Fibroblast of villous mesenchyme (primary cell): ENCODE data around the genes IL17RD, PDE12 and FLNB.

DNA sequence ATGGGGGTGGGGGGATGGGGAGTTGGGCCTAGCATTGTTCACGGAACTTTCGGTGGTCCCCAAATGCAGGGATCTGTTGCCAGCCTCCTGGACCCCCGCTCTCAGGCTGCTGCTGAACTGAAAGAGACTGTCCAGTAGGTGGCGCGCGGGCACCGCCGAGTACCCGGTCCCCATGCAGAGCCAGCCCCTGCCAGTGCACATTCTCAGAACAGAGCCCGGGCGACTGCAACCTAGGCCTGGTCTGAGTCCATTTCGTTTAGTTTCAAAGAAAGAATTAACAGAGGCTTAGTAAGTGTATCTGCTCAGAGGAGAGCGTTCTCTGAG lies 74.0 kb downstream of the LRTM1 start:
- CAGE, long polyA plus RNA, result no peak

DNA sequence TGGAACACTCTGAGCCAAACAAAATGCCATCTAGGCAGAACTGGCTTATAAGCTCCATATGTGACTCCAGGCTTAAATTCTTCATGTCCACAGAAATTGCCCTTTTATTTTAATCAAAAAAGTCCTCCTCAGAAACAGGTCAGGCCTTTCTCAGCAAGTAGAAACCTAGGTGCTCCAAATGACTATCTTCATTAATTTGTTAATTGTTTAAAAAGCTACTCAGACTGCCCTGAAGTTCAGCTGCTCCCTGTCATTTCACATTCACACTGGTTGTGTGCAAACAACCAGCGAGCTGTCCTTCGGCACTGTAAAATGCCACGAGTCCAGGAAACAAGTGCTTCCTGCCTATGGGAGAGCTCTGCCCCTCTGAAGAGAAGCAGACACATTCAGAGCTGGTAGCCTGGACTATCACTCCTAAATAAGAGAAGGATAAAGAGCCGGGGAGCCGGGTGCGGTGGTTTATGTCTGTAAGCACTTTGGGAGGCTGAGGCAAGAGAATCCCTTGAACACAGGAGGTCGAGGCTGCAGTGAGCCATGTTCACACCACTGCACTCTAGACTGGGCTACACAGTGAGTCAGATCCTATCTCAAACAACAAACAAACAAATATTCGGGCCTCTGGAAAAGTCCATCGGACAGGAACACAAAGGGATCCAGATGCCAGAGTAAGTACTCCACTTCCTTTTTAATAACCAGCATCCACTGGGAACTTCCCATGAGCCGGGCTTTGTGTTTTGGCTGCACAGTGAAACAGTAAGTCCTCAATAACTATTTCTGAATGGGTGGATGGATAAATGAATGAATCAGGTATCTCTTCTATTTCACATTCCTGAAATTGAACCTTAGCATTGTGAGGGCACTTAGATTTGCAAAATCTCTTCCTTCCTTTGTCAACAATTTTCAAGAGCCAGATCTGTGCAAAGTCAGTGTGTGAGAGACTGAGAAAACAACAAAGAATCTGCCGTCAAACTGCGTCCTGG lies 114.4 kb upstream of the WNT5A start:
- CAGE, long polyA plus RNA, result no peak

GRCh38 chr3:56355431-56356138 lies 112.7 kb downstream of the ERC2 start:
- CAGE, long polyA plus RNA, result no peak

GRCh38 chr3:56566399-56567274 lies 9.7 kb downstream of the CCDC66 start:
- CAGE, long polyA plus RNA, result no peak

GRCh38 chr3:56692482-56692977 lies 9.5 kb upstream of the TASOR start:
- CAGE, long polyA plus RNA, result no peak

DNA sequence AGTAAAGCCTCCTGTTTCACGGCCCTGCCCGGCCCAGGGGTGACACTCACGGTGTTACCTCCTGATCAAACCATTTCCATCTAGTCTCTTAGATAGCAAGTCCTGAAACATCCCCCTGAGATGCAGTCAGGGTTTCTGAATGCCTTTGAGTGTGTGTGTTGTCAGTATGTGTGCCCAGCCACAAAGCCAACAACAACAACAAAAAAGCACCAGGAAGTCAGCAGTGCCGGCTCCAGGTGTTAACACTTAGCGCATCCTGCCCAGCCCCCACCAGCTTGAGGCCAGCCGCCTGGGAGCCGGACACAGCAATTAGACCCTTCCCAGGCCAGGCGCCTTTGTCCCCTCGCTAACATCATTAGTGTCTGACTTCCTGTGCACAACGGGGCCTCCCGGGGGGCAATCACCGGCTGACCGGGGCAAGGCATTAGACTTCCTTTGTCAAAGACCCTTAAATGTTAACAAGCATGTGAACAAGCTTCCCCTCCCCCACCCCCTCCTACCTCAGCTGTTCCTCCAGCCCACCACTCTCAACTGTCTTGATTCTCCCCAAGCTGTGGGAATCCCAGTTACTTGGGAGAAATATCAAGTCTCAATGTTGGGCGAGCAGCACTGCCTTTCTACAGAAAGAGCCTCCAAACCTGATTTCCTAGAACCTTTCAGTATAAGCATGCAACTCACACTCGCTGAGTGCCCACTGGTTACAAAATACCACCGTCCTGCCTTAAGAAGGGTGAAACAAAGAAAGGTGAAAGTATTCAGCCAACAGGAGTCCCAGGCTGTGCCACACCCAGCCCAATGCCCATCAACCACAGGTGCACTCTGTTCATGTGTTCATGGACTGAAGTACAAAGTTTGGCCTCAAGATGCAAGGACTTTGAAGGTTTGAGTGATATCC lies 34.3 kb downstream of the IL17RD start:
- CAGE, long polyA plus RNA, result no peak

GRCh38 chr3:57164740-57165757 lies at the start of gene IL17RD:
IL17RD (minus strand) TSS chr3:57165353.
- CAGE, long polyA plus RNA, result no peak

GRCh38 chr3:57260579-57260853 lies 32.0 kb downstream of the ASB14 start:
- CAGE, long polyA plus RNA, result no peak

GRCh38 chr3:57556180-57556983 lies at the start of gene PDE12:
PDE12 (plus strand) TSS chr3:57556274.
- CAGE, long polyA plus RNA, result no peak

DNA sequence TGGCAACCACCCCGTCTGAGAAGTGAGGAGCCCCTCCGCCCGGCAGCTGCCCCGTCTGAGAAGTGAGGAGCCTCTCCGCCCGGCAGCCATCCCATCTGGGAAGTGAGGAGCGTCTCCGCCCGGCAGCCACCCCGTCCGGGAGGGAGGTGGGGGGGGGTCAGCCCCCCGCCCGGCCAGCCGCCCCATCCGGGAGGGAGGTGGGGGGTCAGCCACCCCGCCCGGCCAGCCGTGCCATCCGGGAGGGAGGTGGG lies 8.8 kb upstream of the SLMAP start:
- CAGE, long polyA plus RNA, result no peak

- CAGE, long polyA plus RNA, result no peak
Observed at GRCh38 chr3:57769973-57770863, 14.1 kb downstream of the SLMAP start.

DNA sequence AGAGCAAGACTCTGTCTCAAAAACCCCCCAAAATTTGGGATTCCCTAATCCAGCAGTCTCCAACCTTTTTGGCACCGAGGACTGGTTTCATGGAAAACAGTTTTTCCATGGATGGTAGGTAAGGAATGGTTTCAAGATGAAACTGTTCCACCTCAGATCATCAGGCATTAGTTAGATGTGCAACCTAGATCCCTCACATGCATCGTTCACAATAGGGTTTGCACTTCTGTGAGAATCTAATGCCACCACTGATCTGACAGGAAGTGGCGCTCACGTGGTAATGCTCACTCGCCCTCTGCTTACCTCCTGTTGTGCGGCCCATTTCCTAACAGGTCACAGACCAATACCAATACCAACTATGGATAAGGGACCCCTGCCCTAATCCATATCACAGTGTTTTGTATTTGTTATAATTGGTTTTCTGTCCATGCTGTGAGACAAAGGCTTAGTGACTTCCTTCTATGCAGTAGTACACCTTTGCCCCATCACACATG lies 58.9 kb downstream of the SLMAP start:
- CAGE, long polyA plus RNA, result no peak

- CAGE, long polyA plus RNA, result no peak
Observed at GRCh38 chr3:57864429-57865042, 108.4 kb downstream of the SLMAP start.

GRCh38 chr3:57902841-57903517 lies 105.2 kb upstream of the FLNB start:
- CAGE, long polyA plus RNA, result no peak

DNA sequence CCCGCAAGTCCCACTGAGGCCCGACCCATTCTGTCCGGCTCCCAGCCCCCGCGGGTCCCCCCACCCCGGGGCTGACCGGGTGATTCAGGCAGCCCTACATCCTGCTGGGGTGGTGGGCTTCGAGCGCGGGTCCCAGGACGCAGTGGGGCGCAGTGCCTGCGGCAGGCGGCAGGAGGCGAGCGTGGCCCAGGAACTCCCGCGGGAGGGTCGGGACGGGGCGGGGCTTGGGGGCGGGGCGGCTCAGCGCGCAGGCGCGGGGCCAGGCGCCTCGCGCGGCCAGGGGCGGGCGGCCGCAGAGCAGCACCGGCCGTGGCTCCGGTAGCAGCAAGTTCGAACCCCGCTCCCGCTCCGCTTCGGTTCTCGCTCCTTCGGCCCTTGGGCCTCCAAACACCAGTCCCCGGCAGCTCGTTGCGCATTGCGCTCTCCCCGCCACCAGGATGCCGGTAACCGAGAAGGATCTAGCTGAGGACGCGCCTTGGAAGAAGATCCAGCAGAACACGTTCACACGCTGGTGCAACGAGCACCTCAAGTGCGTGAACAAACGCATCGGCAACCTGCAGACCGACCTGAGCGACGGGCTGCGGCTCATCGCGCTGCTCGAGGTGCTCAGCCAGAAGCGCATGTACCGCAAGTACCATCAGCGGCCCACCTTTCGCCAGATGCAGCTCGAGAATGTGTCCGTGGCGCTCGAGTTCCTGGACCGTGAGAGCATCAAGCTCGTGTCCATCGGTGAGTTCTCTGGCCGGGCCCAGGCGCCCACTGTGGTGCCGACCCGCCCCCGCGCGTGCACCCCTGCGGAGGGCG lies at the start of gene FLNB:
Gene FLNB, plus strand, starts transcription at position 295 of the 804 bp plus-strand sequence.
- CAGE, long polyA plus RNA, result start-site peak on the plus strand centred at position 310 of the sequence, 36 bp wide, 753 and 1,407 reads in 2 replicates

GRCh38 chr3:58062346-58063025 lies 54.3 kb downstream of the FLNB start:
- CAGE, long polyA plus RNA, result no peak

GRCh38 chr3:58099346-58099890 lies 91.2 kb downstream of the FLNB start:
- CAGE, long polyA plus RNA, result no peak

DNA sequence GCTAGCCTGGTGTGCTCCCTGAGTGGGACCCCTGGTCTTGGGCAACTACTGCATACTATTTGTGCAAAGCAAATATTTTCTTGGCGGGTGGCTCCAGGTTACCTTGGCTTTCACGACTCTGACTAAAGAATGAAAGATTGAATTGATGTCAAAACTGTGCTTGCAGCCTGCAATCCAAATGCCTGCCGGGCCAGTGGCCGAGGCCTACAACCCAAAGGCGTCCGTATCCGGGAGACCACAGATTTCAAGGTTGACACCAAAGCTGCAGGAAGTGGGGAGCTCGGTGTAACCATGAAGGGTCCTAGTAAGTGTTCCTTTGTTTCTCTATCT lies 93.8 kb downstream of the FLNB start:
- CAGE, long polyA plus RNA, result no peak

DNA sequence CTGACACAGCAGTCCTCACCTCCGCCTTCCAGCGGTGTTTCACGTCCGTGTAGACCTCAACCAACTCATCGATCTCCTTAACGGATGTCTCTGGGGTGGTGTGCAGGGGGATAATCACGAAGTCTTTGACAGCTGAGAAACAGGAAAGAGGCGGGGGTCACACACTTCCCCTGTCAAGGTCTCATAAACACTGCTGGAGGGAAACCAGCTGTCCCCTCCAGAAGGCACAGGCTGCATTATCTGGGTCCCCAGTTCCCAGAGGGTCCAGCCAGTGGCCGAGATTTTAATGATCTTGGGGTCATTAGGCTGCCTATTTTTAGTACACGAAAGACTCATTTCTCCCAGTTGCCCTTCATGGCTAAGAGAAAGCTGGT lies 9.8 kb downstream of the DNASE1L3 start:
- CAGE, long polyA plus RNA, result no peak

DNA sequence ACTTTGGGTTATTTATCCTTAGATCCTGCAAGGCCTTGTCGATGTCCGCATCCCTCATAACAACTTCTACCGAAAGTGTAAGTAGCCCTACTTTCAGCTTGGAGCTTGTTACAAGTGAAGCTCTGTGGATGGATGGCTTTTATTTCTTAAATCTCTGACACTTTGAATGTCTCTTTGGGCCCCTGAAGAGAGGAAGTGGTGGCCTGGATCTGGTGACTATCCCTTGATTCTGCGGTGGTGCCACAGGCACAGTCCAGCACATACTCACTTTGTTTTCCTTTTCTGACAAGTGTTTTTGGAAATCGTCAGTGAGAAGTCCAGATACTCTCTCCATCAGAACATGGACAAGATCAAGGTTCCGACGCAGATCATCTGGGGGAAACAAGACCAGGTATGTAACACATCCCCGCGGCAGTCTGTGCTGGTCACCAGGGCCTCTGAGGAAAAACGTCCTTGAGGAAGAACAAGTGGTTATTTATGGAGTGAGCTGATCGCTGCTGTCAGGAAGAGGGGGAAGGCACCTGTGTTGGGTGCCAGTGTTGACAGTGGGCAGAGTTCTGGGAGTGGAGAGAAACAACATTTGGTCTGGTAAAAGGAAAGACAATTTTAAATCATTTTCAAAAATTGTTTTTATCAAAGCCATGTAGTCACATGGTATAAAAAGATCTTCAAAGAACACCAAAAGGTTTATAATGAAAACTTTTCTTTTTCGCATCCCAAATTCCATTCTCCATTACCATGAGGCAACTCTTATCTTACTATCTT lies 20.8 kb upstream of the RPP14 start:
- CAGE, long polyA plus RNA, result no peak